Cardiac atrium fibroblast (primary cell): Measurements from ENCODE around the gene TEX264.

GRCh38 chr3:50446966-50448013 is 56.1 kb downstream of the CACNA2D2 start:
- RAMPAGE, long total RNA: no peak

DNA sequence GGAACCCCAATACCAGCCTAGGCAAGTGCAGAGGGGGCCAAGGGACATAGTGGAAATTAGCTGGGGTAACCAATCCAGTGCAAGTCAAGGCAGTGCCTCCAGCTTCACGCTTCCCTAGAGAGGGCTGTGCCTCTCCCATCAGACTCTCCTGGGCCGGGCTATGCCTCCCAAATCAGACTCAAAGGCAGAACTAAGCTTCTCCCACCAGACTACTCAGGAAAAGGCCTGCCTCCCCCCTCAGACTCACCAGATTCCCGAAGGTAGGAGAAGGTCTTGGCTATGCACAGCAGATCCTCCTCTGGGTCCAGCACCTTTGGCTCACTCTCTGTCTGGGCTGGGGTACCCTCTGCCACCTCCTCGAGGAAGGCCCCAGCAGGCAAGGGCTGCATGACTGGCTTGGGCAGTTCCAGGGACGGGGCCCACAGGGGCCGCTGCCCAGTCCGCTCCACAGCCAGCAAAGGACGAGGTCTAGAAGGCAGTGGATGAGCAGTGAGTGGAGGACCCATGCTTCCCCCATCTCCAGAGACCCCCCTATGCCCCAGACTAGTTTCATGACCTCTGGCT is 3.4 kb downstream of the CISH start:
- RAMPAGE, long total RNA: no peak

GRCh38 chr3:51537820-51538419 is 599 bp upstream of the RAD54L2 start:
- RAMPAGE, long total RNA: no peak

DNA sequence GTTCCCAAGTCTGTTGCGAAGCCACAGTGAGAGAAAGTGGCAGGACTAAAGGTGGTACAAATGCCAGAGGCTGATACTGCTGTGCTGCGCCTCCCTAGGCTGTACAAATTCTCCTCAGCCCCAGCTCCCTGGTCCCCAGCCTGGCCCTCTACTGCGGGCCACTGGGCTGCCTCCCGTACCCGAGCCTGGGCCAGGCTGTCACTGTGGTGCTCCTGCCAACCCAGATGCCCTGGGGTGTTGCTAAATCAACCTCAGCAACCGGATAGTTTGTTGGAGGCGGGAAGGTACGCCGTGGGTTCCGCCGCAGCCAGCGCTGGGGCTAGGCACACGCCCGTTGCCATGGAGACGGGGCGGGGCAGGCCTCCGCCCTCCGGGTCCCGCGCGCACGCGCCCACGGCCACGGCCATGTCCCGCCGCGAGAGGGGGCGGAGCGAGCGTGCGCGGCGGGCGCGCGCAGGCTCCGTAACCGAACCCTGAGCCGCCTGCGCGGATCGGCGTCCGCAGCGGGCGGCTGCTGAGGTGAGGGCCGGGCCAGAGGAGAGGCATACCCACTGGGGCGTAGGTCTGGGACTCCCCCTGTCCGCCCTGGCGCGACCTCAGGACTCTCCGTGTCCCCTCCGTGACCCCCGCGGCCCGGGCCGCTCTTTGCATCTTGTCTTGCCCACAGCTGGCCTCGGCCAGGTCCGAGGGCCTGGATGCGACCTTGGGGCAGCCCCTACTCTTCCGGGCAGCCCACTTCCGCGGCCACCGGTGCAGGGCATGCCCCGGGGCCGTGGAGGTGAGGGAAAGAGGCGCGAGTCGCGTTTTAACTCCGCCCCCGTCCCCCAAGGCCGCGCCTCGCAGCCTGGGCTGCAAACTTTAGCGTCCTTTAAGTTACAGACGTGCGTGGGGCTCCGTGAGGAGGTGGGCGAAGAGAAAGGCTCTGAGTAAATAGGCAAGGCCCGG is at the start of gene TEX264:
TEX264 (plus strand) TSS at position 483 of the 945 bp plus-strand sequence.
- RAMPAGE, long total RNA: start-site peak on the plus strand centred at position 496 of the sequence, 30 bp wide, 191 and 65 reads in 2 replicates

DNA sequence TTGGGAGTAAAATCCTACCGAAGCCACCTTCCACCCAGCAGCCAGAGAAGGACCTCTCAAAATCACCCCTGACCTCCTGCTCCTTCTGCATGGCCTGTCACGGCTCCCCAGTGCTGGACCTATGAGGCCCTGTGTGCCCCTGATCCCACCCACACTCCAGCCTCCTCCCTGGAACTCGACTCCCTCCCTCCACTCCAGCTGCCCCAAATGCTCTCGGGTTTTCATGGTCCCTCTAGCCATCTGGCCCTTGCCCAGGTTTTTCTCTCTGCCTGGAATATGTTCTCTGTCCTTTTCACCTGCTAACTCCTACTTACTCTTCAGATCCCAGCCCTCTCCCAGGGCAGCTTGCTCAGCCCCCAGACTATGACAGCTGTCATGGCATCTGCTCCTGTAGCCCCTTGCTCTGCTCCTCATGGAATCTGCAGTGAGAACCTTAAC is 30.3 kb upstream of the RPL29 start:
- RAMPAGE, long total RNA: no peak

DNA sequence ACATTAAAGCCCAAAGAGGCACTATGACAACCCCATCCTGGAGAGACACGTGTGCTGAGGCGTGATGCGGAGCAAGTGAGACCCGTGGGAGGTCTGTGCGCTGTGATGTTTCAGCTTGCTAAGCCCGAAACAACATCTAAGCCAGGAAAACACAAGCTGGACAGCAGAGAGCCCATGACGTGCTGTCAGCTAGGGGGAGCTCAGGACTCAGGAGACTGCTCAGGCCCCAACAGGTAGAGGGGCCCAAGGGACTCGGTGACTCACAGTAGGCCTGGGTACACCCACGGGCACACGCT is 2.9 kb downstream of the DUSP7 start:
- RAMPAGE, long total RNA: no peak

DNA sequence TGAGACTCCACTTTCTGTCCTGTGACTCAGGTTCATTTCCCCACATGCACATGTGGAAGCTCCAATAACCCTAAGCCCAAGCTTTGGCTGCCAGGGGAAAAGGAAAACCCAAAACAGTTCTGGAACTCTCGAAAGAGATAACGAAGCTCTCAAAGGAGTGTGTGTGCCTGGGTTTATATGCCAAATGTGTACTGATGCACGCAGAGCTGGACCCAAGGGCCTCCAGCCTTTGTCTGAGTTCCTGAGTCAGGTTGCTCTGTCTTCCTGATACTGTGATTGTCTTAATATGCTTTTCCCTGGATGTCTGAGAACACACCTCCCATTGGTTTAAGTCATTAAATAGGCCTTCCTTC is 43.5 kb downstream of the POC1A start:
- RAMPAGE, long total RNA: no peak

DNA sequence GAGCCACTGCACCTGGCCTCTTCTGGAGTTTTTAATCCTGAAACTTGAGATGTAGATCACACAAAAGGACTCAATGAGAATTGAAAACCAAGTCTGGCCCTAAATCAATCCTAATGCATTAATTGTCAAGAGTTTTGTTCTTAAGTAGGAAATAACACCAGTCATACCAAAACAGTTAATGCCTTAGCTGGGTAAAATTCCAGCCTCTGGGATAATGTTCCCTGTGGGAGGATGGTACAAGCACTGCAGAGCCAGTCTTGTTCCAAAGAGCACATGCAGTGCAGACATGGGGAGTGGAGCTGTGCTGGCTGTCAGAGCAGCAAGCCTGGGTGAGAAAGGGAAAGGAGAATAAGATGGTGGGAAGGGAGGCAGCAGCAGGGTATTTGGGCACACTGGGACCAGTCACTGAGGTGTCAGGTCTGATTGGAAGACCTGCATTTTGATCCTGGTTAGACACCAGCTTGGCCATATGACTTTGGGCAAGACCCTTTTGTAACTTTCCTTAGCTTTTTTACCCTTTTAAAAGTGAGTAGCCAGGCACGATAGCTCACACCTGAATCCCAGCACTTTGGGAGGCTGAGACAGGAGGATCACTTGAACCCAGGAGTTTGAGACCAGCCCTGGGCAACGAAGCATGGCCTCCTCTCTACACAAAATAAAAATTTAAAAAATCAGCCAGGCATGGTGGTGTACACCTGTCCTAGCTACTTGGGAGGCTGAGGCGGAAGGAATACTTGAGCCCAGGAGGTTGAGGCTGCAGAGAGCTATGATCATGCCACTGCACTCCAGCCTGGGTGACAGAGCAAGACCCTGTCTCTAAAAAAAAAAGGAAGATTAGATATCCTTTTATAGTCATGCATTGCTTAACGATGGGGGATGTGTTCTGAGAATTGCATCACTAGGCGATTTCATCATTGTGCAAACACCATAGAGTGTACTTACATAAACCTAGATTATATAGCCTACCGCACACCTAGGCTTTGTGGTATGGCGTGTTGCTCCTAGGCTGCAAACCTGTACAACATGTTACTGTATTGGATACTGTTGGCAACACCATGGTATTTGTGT is 12.3 kb downstream of the ALAS1 start:
- RAMPAGE, long total RNA: no peak

DNA sequence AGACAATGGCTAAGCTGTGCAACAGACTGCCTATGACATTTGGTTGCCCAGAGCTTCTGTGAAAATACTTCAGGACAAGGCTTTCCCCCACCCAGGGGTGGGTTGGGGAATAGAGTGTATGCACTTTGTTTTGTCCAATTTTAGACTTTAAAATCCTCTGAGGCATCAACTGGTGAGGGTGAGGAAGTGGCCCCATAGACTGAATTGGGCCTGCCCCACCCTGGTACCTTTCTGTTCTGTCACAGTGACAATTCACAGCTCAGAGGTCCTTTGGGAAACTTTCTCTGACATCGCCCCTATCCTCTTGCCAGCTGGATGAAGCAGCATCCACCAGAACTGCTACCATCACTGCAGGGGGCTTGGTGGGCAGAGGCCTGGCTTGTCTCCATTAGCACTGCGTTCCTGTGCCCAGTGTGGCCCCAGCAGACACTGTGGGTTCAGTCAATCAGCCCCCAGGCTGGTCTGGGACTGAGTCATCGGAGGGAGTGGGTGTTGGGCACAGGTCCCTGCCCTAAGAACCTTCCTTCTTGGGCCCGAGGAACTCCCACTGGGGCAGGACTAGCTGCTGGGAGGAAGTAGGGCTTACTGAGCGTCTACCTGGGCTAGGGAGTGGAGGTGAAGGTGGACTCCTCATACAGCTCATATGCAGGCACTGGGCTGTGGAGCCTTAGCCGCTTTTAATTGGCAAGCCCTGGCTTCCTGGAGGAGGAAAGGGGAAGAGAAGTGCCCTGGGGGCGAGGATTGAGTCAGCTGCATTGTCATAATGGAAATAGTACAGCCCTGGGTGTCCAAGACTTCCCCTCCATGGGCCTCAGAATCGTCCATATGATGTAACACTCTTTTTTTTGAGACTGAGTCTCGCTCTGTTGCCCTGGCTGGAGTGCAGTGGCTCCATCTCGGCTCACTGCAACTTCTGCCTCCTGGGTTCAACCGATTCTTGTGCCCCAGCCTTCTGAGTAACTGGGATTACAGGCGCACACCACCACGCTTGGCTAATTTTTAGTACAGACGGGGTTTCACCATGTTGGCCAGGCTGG is 1.5 kb upstream of the PPM1M start:
- RAMPAGE, long total RNA: no peak

- RAMPAGE, long total RNA: no peak
Measured at GRCh38 chr3:52253698-52254712, 8.4 kb downstream of the PPM1M start.

- RAMPAGE, long total RNA: no peak
Measured at GRCh38 chr3:52372905-52373475, 36.8 kb downstream of the BAP1 start.

- RAMPAGE, long total RNA: no peak
Measured at GRCh38 chr3:52399419-52399988, 10.3 kb downstream of the BAP1 start.

DNA sequence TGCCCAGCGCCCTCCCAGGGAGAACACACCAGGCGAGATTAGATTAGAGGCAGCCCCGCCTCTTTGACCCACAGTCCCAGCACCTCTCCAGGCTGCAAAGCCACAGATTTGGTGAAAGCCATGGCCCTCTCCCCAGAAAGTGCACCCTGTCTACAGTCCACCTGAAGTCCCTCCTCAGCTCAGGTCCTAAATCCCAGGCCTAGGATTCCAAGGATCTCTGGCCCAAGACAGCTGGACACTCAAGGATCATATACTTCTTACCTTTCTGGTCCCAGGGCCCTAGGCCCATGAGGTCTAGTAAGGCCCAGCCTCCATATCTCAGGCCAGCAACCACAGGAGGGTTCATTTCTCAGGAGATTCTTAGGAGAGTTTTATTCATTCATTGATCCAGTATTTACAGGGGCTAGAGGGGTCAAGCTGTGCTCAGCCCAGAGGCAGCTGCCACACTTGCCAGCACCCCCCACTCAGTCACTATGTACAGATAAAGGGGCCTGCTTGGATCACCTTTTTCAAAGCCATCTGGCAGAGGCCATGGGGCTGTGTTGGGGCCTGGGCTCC is 9.1 kb downstream of the BAP1 start:
- RAMPAGE, long total RNA: no peak

DNA sequence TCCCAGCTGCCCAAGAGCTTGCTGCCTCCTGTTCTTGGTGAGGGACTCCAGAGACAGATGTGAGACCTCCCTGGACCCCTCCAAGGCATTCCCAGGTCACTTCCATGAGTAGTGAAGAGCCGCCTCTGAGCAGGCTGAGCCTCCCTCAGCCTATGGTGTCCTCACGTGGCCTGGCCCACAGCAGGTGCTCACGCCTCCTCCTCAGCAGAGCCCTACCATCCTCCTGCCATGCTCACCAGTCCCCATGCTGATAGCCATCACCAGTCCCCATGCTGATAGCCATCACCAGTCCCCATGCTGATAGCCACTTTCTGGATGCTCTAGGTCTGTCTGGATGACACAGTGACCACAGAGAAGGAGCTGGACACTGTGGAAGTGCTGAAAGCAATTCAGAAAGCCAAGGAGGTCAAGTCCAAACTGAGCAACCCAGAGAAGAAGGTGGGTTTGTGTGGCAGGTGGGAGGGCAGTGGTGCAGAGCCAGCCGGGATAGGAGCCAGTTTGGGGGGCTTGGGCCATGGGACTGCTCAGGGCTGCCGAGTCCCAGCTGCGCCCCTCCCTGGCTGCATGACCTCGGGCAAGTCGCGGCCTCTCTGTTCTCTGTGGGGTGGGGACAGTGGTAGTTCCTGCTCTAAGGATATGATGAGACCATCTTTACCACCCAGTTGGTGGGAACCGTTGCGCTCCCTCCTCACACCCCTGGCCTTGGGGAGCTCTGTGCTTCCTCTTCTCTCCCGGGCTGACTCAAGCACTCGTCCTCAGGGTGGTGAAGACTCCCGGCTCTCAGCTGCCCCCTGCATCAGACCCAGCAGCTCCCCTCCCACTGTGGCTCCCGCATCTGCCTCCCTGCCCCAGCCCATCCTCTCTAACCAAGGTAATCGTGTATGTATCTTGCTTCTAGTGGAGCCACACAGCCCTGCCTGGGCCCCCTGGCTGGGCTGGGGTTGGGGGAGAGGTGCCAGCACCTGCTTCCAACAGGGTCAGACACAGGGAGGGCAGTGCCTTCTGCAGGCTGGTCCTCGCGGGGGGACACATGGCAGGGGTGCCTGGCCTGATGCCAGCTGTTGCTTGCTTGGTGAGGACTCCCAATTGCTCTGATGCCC is 15.4 kb upstream of the STAB1 start:
- RAMPAGE, long total RNA: no peak

GRCh38 chr3:52497978-52498599 is 3.0 kb downstream of the STAB1 start:
- RAMPAGE, long total RNA: no peak

- RAMPAGE, long total RNA: no peak
Measured at GRCh38 chr3:52594427-52594975, 58.1 kb downstream of the UQCC5 start.

- RAMPAGE, long total RNA: no peak
Measured at GRCh38 chr3:52609180-52610117, 73.0 kb downstream of the UQCC5 start.

- RAMPAGE, long total RNA: no peak
Measured at GRCh38 chr3:52694377-52695492, 8.9 kb downstream of the GNL3 start.

GRCh38 chr3:52721047-52721482 is 15.2 kb downstream of the SPCS1 start:
- RAMPAGE, long total RNA: no peak

GRCh38 chr3:52739294-52739724 is 31.4 kb downstream of the NEK4 start:
- RAMPAGE, long total RNA: no peak